ENCODE measurements around a stretch of chr3.

GRCh38 chr3:100352532-100353231 lies 18.1 kb downstream of the NIT2 start:
- PRO-cap = no peak
- RRBS, 2 experiments = no CpG with 5 or more reads among the region's 7 CpGs

GRCh38 chr3:100401662-100402300 lies 442 bp downstream of the LNP1 start:
- PRO-cap = bidirectional peak, plus-strand start at chr3:100401889, minus-strand start at chr3:100401851; bidirectional peak, plus-strand start at chr3:100401985, minus-strand start at chr3:100402005
- RRBS, 2 experiments = 1 to 4% methylated on average over 7 of the region's 28 CpGs

DNA sequence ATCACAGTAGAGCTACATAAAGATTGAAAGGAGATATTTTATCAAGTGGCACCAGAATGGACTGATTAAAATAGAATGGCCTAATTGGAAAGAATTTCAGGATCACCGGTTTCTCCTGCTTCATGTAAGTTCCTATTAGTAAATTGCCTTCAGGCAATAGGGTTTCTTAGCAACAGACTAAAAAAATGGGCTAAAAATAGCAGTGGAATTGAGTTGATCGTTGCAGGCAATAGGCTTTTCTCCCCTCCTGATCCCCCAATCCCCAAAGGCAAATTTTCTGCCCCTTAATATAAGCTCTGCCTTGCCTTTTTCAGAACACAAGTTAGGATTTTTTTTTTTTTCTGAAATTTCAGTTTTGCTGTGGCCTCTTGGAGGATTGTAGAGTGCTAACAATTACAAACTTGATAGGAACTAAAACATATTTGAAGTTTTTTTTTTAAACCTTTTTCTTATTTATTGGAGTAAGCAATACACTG lies 1.0 kb downstream of the LNP1 start:
- PRO-cap = no peak
- RRBS, 2 experiments = no CpG with 5 or more reads among the region's 2 CpGs

- PRO-cap = no peak
- RRBS, 2 experiments = 80 to 86% methylated on average over 4 of the region's 6 CpGs
Observed at GRCh38 chr3:100429286-100430053, 28.1 kb downstream of the LNP1 start.

DNA sequence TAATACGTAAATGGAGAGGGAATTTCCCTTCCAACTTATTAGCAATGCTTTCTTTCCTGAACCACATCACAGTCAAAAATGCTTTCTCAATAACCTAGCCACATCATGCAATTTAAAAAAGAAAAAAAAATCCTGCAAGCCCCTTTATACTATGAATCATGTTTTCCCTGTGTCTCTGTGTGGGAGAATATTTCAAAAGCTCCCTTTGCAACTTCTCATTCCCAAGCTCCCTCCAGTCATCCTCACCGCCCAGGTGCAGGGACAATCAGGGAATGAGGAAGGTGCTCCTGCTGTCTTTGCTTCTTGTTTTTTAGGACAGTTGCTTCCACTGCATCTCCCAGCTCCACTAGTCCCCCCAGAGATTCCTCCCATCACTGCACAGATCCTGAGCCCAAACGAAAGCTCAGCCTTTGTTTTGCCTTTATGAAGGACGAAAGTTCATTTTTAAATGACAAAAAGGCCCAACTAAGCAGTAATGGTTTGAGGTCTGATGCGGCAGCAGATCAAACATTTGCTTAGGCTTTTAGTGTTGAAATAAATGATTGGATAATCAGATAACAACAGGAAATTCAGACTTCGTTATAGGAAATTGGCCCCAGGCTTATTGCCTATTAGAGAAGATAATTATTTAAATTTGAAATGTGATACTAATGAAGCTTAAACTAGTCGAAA lies 47.8 kb upstream of the ADGRG7 start:
- PRO-cap = no peak
- RRBS, 2 experiments = no CpG with 5 or more reads among the region's 7 CpGs

DNA sequence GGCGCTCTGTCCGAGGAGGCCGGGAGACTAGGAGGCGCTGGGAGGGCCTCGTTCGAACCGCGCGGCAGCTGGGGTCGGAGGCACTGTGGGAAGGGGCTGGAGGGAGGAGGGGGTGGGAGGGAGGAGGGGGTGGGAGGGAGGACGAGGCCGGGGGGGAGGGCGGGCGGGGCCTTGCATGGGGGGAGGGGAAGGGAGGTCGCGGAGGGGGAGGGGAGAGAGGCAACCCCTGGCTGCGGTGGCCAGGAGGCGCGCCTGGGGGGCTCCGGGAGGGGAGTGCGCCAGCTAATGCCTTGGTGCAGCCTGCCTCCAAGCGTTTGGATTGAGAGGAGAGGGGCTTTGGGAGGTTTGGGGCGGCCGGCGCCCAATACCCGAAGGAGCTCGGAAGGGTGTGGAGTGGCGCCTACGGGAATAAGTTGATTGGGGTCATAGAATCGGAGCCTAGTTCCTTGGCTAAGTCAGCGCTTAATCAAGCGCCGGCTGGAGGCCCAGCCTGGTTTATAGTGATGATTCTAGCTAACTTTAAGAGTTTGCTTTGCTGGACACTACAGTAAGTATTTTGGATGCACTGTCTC lies 541 bp downstream of the TFG start:
- PRO-cap = bidirectional peak, plus-strand start outside the sequence, minus-strand start at position 87 of the sequence
- RRBS, 2 experiments = under 1 to 4% methylated on average over 7 of the region's 33 CpGs

- PRO-cap = no peak
- RRBS, 2 experiments = no CpG with 5 or more reads among the region's 4 CpGs
Observed at GRCh38 chr3:100929020-100929462, 64.2 kb downstream of the ABI3BP start.

- PRO-cap = no peak
- RRBS, 2 experiments = no CpG with 5 or more reads among the region's 33 CpGs
Observed at GRCh38 chr3:101576510-101577272, 2.7 kb downstream of the PCNP start.

- PRO-cap = no peak
- RRBS, 2 experiments = no CpG with 5 or more reads among the region's 5 CpGs
Observed at GRCh38 chr3:101680757-101681225, 3.9 kb upstream of the ZBTB11 start.

- PRO-cap = bidirectional peak, plus-strand start at chr3:101686152, minus-strand start at chr3:101685826
- RRBS, 2 experiments = no CpG with 5 or more reads among the region's 12 CpGs
Observed at GRCh38 chr3:101685516-101685971, 974 bp downstream of the RPL24 start.

- PRO-cap = no peak
- RRBS, 2 experiments = no CpG with 5 or more reads among the region's 5 CpGs
Observed at GRCh38 chr3:101853020-101853483, 3.7 kb downstream of the NFKBIZ start.

GRCh38 chr3:101860219-101860650 lies 10.9 kb downstream of the NFKBIZ start:
- PRO-cap = no peak
- RRBS, 2 experiments = no CpG with 5 or more reads among the region's 3 CpGs

DNA sequence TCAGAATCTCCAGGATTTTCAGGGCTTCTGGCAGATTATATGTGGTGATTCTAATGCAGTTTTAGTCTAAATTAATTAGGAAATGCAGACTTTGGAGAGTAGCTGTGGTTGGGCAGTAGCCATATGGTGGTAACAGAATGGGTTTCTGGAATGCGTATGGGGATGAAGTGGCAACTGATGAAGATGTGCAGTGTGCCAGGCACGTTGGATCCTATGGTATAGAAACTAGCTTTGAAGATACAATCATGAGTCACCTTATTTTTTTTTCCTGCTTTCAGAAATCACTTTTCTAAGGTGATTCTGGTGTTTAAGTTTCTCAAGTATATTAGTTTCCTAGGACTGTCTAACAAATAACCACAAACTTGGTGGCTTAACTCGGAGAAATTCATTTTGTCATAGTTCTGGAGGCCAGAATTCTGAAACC lies 14.6 kb downstream of the NFKBIZ start:
- PRO-cap = no peak
- RRBS, 2 experiments = no CpG with 5 or more reads among the region's 3 CpGs

DNA sequence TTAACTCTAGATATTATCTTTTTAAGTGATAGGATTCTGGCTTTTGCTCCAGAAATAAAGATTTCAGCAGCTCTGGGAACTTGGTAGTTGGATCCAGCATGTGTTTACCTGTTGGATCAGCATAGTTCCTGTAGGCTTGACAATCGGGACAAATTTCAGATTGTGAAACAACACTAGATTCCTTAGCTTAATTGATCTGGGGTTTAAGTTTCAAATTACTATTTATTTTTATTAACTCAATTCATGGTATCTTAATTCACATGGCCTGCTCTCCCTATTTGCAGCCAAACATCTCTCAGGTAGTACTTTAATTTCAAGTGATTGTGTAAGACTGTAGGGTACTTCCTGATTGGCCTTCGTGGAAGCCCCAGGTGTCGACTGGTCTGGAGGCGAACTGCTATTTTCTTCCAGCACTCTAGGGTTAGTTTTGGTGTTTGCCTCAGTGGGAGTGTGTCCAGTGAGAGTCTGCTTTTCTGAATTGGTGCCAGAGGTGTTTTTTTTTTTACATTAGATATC lies 16.7 kb downstream of the NFKBIZ start:
- PRO-cap = no peak
- RRBS, 2 experiments = no CpG with 5 or more reads among the region's 4 CpGs

- PRO-cap = no peak
- RRBS, 2 experiments = no CpG with 5 or more reads among the region's 5 CpGs
Observed at GRCh38 chr3:101878477-101879011, 29.2 kb downstream of the NFKBIZ start.

DNA sequence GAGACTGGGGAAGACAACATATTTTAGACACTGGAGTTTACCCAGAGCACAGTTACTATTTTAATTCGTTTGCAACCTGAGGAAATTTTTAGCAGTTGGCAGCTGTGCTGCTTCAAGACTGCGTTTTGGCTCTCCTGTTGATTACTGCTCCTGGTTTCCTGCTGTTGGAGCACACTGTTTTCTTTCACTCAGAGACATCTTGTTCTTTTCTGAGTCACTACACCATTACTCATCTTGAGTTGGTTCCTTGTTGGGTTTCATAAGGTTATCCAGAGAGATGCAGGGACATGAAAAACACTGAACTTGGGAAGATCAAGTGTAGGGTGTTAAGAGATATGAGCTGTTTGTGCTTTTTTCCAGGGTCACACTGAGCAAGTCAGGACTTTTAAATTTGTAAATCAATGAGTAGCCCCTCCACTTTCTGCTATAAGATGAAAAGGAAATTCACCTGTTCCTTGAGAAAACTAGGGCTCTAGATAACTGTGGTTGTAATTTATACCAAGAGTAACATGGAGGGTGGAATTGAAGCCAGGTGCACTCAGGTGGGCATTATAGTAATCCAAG lies 281.0 kb downstream of the NFKBIZ start:
- PRO-cap = no peak
- RRBS, 2 experiments = no CpG with 5 or more reads among the region's 2 CpGs

DNA sequence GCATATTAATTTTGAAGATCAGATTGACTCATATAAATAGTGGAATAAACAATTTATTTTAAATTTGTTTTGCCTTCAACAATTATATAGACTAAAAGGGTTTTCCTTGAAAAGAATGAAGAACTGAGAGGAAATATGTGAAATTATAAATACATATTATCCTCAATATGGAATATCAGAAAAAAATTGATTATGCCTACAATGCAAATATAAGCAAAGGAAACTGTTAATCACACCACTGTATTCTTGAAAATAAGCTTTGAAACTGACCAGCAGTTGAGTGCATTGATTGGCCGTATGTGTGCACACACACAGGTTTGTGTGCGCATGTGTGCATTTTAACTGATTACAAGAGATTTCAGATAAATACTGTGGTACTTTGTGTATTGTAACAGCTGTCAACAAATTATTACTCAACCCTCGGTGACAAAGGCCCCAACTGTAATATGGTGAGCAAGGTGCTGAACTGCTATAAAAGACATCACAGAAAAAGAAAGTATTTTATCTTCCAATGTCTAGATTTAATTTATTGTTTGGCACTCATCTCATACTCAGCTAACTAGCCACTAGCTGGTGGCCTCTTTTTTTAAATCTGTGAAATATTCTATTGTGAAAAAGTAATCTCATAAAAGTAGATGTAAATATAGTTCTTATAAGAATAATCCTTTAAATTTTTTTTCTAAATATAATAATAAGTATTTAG lies 1238.9 kb upstream of the ALCAM start:
- PRO-cap = no peak
- RRBS, 2 experiments = no CpG with 5 or more reads among the region's 3 CpGs

- PRO-cap = no peak
- RRBS, 2 experiments = no CpG with 5 or more reads among the region's 5 CpGs
Observed at GRCh38 chr3:104523176-104523512, 843.6 kb upstream of the ALCAM start.

- PRO-cap = no peak
- RRBS, 2 experiments = no CpG with 5 or more reads among the region's 5 CpGs
Observed at GRCh38 chr3:104909703-104910294, 456.9 kb upstream of the ALCAM start.

DNA sequence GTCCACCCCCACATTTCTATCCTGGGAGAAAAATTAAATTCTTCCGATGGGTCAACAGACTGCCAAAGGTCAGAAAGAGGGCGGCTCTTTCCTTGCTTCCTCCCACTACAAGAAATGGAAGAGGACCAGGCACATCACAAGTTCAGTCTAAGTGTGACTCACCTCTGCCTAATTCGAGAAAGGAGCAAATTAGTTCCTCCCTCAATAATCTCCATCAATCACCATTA lies 76.3 kb downstream of the CBLB start:
- PRO-cap = no peak
- RRBS, 2 experiments = no CpG with 5 or more reads among the region's 3 CpGs

Data from HEK293 (cell line).